Melanocyte of skin (primary cell): ENCODE measurements around the genes BNC2, RRAGA, PLIN2 and FOCAD.

DNA sequence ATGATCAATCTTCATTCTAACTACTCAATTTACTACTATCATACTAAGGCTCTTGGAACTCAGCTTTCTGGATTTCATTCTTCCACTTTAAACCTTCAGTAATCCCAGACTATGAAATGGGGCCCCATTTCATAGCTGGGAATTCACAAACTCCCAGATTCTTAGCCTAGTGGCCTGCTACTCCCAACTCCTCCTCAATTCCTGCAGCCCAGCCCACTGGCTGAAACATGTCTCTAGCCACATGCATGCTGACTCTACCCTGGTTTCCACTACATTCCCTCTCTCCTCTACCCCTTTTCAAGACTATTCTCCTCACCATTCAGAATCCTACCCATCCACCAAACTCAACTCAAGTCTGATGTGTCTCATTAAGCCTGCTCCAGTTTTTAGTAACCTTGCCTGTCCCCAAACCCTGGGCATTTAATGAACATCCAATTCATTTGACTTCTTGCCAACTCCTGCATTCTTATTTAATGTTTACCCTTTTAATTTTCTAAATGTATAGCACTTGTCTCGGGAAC lies 370.5 kb downstream of the BNC2 start:
- CAGE, long polyA plus RNA, 2 experiments: no peak in any of the 2 experiments

DNA sequence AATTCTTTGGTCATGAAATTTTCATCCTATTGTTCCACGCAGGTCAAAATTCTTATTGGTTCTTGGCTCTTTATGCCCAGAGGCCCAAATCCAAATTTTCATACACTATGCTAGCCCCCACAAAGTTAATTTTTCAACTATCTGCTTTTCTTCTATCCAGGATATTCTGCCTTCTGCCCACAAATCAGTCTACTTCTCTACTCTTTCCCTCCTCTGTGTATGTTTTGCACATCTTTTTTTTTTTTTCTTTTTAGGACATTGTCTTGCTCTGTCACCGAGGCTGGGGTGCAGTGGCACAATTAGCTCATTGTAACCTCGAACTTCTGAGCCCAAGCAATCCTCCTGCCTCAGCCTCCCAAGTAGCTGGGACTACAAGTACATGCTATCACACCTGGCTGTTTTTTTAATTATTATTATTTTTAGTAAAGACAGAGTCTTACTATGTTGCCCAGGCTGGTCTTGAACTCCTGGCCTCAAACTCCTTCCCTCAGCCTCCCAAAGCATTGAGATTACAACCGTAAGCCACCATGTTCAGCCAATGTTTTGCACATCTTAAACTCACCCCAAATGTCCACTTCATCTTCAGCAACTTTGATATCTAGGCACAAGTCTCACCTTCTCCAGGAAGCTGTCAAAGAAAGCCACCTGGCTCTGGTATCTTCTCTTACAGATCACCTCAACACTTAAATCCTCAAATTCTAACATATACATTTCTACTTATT lies 361.7 kb downstream of the BNC2 start:
- CAGE, long polyA plus RNA, 2 experiments: no peak in any of the 2 experiments

GRCh38 chr9:16637886-16638212 lies 232.6 kb downstream of the BNC2 start:
- CAGE, long polyA plus RNA, 2 experiments: no peak in any of the 2 experiments

- CAGE, long polyA plus RNA, 2 experiments: no peak in any of the 2 experiments
Observed at GRCh38 chr9:16710744-16711363, 159.6 kb downstream of the BNC2 start.

DNA sequence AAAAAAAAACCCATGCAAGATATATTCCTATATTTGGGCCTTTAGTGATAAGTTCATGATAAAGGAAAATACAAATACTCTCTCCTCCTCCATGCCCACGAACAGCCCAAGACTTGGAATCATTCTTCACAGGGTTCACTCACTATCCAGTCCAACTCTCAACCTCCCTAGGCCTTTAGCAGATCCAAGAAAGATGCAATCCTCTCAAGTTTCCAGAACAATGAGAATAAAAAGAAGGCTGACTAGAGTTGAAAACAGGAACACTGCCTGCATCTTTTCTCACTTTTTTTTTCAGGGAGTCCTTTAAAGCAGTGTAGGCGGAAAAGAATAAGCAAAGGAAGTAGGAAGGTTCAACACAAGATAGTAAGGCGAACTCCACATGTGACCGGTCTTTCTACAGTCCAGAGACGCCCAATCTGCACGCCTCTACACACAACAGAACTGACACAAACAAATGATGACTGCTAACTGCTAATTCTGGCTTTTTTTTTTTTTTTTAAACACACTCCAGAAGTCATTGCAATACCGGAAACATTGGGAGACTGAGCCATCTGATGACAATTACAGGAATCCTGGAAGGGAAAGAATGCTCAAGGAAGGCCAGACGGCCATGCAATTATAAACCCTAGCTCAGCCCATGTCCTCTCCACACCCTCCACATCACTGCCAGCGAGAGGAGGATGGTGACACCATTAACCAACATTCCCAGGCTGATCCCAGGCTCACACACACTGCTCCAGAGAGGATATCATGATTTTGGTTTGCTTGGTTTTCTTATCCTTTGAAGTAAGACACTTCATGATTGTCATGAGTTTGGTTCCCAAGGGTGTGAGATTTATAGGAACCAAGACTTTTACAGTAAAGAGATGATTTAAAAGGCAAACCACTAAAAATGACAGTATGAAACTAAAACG lies 75.3 kb downstream of the BNC2 start:
- CAGE, long polyA plus RNA, 2 experiments: no peak in any of the 2 experiments

DNA sequence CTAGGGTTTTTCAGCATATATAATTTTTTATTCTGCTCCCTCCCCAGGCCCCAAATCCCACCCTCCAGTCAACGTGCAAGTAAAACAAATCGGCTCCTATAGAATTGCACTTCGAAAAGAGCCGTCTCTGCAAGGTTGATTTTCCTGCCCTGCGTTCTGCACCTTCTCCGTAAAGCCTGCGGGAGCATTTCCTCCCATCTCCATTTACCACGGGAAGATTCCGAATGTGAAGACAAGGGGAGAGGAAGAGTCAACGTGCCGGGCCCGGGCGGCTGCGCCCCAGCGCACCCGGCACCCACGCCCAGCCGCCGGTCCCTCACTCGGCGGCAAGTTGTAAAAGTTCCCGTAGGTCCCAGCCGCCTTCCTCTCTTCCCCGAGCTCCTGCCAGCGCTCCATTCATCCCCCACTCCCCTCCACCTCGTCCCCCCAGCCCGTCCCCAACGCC lies 576 bp downstream of the BNC2 start:
- CAGE, long polyA plus RNA, 2 experiments: no peak in any of the 2 experiments

GRCh38 chr9:16870317-16871296 lies at the start of gene BNC2:
TSS of gene BNC2 (minus strand) at chr9:16870670.
- CAGE, long polyA plus RNA, 2 experiments: no peak in any of the 2 experiments

- CAGE, long polyA plus RNA, 2 experiments: no peak in any of the 2 experiments
Observed at GRCh38 chr9:17017883-17019158, 116.5 kb upstream of the CNTLN start.

DNA sequence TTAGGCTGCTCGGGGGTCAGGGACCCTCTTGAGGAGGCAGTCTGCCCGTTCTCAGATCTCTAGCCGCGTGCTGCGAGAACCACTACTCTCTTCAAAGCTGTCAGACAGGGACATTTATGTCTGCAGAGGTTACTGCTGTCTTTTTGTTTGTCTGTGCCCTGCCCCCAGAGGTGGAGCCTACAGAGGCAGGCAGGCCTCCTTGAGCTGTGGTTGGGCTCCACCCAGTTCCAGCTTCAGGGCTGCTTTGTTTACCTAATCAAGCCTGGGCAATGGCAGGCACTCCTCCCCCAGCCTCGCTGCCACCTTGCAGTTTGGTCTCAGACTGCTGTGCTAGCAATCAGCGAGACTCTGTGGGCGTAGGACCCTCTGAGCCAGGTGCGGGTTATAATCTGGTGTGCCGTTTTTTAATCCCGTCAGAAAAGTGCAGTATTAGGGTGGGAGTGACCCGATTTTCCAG lies 133.7 kb downstream of the CNTLN start:
- CAGE, long polyA plus RNA, 2 experiments: no peak in any of the 2 experiments

- CAGE, long polyA plus RNA, 2 experiments: no peak in any of the 2 experiments
Observed at GRCh38 chr9:17268926-17269343, 134.1 kb downstream of the CNTLN start.

GRCh38 chr9:18184944-18185513 lies 288.9 kb upstream of the ADAMTSL1 start:
- CAGE, long polyA plus RNA, 2 experiments: no peak in any of the 2 experiments

- CAGE, long polyA plus RNA, 2 experiments: start-site peak on the plus strand in 2 of 2 experiments, at chr9:19049394-19050182 at its widest, 18 to 246 reads per replicate
Observed at GRCh38 chr9:19049170-19050251, at the start of gene RRAGA. TSS of gene RRAGA (plus strand) at chr9:19049427.

- CAGE, long polyA plus RNA, 2 experiments: no peak in any of the 2 experiments
Observed at GRCh38 chr9:19127343-19127896, at the start of gene PLIN2. TSS of gene PLIN2 (minus strand) at chr9:19127492.

GRCh38 chr9:19160031-19160454 lies 32.8 kb upstream of the PLIN2 start:
- CAGE, long polyA plus RNA, 2 experiments: no peak in any of the 2 experiments

DNA sequence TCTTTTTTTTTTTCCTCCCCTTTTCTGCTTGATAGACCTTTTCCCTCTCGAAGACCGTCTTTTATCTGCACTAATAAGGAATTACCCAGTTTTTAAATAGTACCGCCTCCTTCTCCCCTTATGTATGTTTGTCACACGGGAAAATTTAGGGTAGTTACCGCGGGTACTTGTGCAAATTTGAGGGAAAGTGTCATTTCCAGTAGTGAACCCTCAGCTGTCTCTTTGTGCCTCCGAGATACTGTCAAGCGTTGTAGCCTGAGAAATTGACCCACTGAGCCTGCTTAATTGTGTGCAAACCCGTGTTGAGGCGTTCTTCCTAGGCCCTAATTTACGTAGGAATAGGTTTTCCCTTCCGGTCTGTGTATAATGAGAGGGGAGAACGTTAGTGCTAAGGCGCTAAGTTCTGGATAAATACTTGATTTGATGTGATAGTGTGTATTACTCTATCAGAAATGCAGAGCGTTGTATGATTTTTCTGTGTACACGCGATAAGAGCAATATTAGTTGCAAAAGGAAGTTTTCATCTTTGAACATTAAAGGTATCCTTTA lies 1.1 kb downstream of the DENND4C start:
- CAGE, long polyA plus RNA, 2 experiments: no peak in any of the 2 experiments

GRCh38 chr9:19374169-19375161 lies 5.6 kb downstream of the RPS6 start:
- CAGE, long polyA plus RNA, 2 experiments: no peak in any of the 2 experiments

DNA sequence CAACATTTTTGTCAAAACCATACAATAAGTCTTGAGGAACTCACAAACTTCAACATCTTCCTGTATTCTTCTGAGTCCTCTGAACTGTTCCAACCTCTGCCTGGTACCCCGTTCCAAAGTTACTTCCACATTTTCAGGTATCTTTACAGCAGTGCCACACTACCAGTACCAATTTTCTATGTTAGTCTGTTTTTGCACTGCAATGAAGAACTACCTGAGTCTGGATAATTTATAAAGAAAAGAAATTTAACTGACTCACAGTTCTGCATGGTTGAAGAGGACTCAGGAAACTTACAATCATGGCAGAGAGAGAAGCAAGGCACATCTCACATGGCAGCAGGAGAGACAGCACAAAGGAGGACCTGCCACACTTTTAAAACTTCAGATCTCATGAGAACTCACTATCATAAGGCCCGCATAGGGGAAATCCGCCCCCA lies 81.1 kb downstream of the MLLT3 start:
- CAGE, long polyA plus RNA, 2 experiments: no peak in any of the 2 experiments

DNA sequence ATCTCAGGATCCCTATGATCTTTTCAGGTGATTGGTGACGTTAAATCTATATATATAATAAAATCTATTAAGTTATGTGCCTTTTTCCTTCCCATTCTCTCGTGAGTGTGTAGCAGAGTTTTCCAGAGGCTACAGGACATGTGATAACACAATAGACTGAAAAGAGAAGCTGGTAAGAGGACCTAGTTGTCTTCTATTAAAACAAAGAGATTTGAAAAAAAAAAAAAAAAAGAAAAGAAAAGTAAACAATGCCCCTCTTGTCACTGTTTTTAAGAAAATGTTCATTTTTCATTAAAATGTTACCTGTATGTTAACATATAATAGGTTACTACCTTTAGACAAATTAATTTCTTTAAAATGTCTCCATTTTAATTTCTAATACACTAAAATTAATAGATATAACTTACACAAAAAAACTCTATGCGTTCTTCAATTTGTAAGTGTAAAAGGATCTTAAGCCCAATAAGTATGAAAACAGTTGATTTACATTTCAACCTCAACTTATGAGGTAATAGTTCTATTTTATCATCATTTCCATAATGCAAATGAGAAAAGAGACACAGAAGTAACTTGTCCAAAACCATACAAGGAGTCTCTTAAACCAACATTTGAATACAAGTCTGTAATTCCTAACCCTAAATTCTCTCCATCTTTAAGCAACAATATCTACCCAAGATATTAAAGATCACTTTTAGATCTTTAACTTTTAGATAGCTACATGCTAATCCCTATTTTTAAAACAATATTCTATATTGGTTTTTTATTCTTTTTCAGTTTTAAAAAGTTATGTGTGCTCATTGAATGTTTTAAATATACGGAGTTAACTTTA lies 6.4 kb downstream of the MLLT3 start:
- CAGE, long polyA plus RNA, 2 experiments: no peak in any of the 2 experiments

- CAGE, long polyA plus RNA, 2 experiments: no peak in any of the 2 experiments
Observed at GRCh38 chr9:20658055-20659069, 25.7 kb upstream of the FOCAD start.

GRCh38 chr9:20683378-20684384 lies at the start of gene FOCAD:
TSS of gene FOCAD (plus strand) at chr9:20684259.
- CAGE, long polyA plus RNA, 2 experiments: no peak in any of the 2 experiments